GM12878 (cell line): Measurements from ENCODE around the genes MED19, OR9Q2, OR10W1 and ZFP91.

DNA sequence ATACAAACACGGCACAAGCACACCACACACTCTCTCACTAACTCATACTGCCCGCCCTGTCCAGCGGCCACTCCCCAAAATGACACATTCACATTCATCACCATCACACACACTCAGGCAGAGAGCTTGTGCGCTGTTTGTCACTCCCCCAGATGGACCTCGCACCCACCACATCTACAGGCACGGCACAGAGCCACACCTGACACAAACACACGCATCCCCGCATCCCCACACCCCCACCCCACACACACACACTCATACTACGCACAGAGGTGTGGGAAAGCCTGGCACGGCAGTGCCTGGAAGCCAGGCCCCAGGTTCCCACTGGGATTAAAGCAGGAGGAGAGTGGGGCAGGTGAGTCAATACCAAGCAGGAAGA, 20.9 kb downstream of the TNKS1BP1 start:
- RAMPAGE, long total RNA: no peak
- RRBS, 2 experiments: no CpG with 5 or more reads among the region's 10 CpGs
CAGE:
- cytosol, long polyA minus RNA: no peak
- cytosol, long polyA plus RNA: no peak
- long polyA plus RNA: no peak
- nucleolus, long total RNA: no peak
- nucleus, long polyA plus RNA: no peak
- nucleus, long total RNA: no peak

DNA sequence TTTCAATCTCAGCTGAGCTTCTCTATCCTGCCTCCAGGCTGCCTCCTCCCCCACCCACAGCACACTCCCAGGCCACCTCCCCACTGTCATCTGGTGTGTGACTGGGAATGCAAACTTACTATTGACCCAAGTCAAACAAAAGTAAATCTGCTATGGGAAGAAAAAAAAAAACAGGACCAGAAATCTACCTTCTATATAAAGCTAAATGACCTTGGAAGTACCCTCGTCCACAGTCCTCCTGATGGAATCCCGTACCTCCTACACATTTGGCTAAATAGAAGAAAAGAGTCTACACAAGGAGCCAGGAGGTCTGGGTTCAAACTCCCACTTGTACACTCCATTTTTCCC, 3.6 kb downstream of the TNKS1BP1 start:
- RAMPAGE, long total RNA: no peak
- RRBS, 2 experiments: no CpG with 5 or more reads among the region's 2 CpGs
CAGE:
- cytosol, long polyA minus RNA: no peak
- cytosol, long polyA plus RNA: no peak
- long polyA plus RNA: no peak
- nucleolus, long total RNA: no peak
- nucleus, long polyA plus RNA: no peak
- nucleus, long total RNA: no peak

DNA sequence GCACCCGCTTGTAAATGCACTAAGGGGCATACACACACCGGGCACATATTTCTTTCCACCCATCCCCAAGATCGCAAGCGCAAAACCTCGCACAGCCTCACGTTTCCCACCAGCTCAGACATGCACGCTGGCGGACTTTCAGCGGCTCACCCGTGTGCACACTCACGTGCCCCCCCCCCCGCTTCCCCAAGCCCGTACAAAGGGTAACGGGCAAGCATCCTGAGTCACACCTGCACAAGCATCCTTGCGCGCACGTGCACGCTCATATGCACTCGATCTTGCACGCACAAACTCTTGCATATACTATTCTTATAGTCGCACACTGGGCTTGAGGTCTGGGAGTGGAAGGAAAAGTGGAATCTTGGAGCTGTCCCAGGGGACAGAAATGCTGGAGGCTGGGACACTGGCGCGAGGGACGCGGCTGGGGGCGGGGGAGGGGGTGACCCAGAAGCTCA, 523 bp upstream of the RTN4RL2 start:
- RAMPAGE, long total RNA: no peak
- RRBS, 2 experiments: 0 to 3% methylated on average over 2 of the region's 26 CpGs
CAGE:
- cytosol, long polyA minus RNA: no peak
- cytosol, long polyA plus RNA: no peak
- long polyA plus RNA: no peak
- nucleolus, long total RNA: no peak
- nucleus, long polyA plus RNA: no peak
- nucleus, long total RNA: no peak

GRCh38 chr11:57476811-57477383, 16.6 kb downstream of the RTN4RL2 start:
- RAMPAGE, long total RNA: no peak
- RRBS, 2 experiments: 5 to 13% methylated on average over 4 to 8 of the region's 22 CpGs
CAGE:
- cytosol, long polyA minus RNA: no peak
- cytosol, long polyA plus RNA: no peak
- long polyA plus RNA: no peak
- nucleolus, long total RNA: no peak
- nucleus, long polyA plus RNA: no peak
- nucleus, long total RNA: no peak

DNA sequence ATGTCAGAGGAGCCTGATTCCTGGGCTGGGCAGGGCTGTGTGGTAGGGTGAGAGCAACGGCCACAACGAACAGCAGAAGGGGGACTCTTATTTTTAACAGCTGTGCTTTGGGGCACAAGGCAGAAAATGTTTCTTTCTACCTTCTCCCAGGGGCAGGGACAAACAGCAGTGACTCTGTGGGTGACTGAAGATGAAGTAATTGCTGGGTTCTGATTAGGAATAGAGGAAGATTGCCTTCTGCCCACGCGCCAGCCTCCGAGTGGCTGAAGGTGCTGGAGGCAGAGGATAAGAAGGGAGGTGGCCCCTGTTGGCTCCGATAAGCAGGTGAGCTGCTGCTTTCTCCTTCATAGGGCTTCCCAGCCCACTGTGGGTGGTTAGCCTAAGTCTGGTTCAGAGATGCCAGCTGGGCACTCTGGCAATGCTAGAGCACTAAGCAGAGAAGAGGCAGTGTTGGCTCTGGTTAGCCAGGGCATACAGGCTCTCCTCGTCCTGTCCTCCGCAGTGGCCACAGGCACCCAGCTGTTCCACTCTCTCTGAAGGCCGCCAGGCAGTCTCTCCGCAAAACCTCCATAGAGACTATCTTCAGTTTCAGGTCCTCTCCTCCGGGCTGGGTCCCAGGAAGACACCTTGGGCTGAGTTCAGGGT, 1.5 kb downstream of the YPEL4 start:
- RAMPAGE, long total RNA: no peak
- RRBS, 2 experiments: 7 to 20% methylated on average over 1 of the region's 11 CpGs
CAGE:
- cytosol, long polyA minus RNA: no peak
- cytosol, long polyA plus RNA: no peak
- long polyA plus RNA: no peak
- nucleolus, long total RNA: no peak
- nucleus, long polyA plus RNA: no peak
- nucleus, long total RNA: no peak

GRCh38 chr11:57658019-57658361, 428 bp downstream of the CLP1 start:
- RAMPAGE, long total RNA: no peak
- RRBS, 2 experiments: no CpG with 5 or more reads among the region's 8 CpGs
CAGE:
- cytosol, long polyA minus RNA: no peak
- cytosol, long polyA plus RNA: no peak
- long polyA plus RNA: no peak
- nucleolus, long total RNA: no peak
- nucleus, long polyA plus RNA: no peak
- nucleus, long total RNA: no peak

DNA sequence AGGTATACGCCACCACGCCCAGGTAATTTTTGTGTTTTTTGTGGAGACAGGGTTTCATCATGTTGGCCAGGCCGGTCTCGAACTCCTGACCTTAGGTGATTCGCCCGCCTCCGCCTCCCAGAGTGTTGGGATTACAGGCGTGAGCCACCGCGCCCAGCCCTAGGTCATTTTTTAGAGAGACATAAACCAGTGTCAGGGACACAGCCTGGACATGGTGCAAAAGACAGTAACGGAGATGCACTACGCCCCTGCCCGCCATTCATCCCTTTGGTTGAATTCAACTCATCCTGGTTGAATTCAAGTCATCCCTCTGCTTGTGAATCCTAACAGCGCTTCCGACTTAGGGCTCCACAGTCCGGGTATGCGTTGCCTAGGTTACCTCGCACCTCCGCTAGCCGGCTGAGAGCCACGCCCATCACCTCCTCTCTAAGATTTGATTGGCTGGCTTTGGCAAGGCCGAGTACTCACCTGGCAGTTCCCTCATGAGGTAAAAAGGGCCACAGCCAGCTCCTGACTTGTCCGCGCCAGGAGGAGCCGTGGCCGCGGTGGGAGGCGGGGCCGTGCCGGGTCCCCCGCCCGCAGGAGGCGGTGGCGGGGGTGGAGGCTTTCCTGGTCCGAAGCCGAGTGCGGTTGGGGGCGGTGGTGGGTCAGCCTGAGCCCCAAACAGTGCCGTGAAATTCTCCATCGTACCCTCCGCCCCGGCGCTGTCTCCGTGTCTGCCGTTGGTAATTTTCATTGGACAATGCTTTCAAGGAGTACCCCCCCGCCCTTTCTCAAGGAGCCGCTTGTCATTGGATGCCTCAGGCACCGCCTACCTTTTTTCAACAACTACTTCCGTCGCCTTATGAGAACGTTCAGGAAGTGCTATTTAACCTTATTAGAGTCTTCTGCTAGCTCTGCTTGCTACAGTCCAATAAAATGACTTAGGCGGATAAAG, at the start of gene MED19:
Gene MED19 (minus strand): TSS at position 721 of the 937 bp plus-strand sequence.
- RAMPAGE, long total RNA: no peak
- RRBS, 2 experiments: 0 to 7% methylated on average over 4 to 5 of the region's 52 CpGs
CAGE:
- cytosol, long polyA minus RNA: no peak
- cytosol, long polyA plus RNA: start-site peak on the minus strand centred at position 721 of the sequence, 14 bp wide, 160 and 54 reads in 2 replicates
- long polyA plus RNA: no peak
- nucleolus, long total RNA: no peak
- nucleus, long polyA plus RNA: no peak
- nucleus, long total RNA: no peak

- RAMPAGE, long total RNA: no peak
- RRBS, 2 experiments: no CpG with 5 or more reads among the region's 35 CpGs
CAGE:
- cytosol, long polyA minus RNA: no peak
- cytosol, long polyA plus RNA: no peak
- long polyA plus RNA: no peak
- nucleolus, long total RNA: no peak
- nucleus, long polyA plus RNA: no peak
- nucleus, long total RNA: no peak
Observed at GRCh38 chr11:57741782-57742448, 624 bp downstream of the SELENOH start.

DNA sequence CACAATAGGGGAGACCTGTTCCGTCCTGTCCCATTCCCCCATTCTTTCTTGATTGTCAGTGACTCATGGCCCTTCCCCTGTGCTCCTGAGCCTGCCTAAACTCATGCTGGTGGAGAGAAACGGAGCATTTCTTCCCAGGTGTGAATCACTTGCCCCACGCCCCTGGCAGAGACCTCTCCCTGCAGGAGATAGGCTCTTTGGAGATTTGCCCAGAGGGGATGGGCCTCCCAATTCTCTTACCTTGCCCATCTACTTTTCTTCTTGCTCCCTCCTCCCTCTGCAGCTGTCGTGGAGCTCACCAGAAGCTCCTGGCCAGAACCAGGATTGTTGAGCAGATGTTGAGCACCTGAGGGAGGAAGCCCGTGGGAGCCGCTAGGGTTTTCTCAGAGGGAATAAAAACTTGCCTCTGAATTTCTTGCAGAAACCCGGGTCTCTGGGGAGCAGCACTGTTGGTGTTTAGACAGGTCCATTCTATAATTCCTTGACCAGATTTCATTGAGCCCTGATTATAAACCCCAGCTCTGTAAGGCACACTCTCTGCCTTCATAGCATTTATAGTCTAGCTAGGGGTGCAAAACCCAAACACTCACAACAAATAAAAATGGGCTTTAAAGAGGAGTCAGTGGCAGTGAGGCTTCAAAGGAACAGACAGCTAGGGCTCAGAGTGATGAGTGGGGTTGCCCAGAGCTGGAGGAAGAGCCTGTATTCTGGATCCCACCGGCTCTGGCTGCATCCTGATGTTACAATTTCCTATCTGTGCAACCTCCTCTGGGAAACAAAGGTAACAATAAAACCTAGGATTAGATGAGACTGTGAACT, 121.7 kb upstream of the OR9Q1 start:
- RAMPAGE, long total RNA: no peak
- RRBS, 2 experiments: no CpG with 5 or more reads among the region's 8 CpGs
CAGE:
- cytosol, long polyA minus RNA: no peak
- cytosol, long polyA plus RNA: no peak
- long polyA plus RNA: no peak
- nucleolus, long total RNA: no peak
- nucleus, long polyA plus RNA: no peak
- nucleus, long total RNA: no peak

- RAMPAGE, long total RNA: no peak
- RRBS, 2 experiments: no CpG with 5 or more reads among the region's 11 CpGs
CAGE:
- cytosol, long polyA minus RNA: no peak
- cytosol, long polyA plus RNA: no peak
- long polyA plus RNA: no peak
- nucleolus, long total RNA: no peak
- nucleus, long polyA plus RNA: no peak
- nucleus, long total RNA: no peak
Observed at GRCh38 chr11:57903314-57904202, 120.1 kb upstream of the OR9Q1 start.

- RAMPAGE, long total RNA: no peak
- RRBS, 2 experiments: no CpG with 5 or more reads among the region's 6 CpGs
CAGE:
- cytosol, long polyA minus RNA: no peak
- cytosol, long polyA plus RNA: no peak
- long polyA plus RNA: no peak
- nucleolus, long total RNA: no peak
- nucleus, long polyA plus RNA: no peak
- nucleus, long total RNA: no peak
Observed at GRCh38 chr11:58004449-58005203, 19.1 kb upstream of the OR9Q1 start.

DNA sequence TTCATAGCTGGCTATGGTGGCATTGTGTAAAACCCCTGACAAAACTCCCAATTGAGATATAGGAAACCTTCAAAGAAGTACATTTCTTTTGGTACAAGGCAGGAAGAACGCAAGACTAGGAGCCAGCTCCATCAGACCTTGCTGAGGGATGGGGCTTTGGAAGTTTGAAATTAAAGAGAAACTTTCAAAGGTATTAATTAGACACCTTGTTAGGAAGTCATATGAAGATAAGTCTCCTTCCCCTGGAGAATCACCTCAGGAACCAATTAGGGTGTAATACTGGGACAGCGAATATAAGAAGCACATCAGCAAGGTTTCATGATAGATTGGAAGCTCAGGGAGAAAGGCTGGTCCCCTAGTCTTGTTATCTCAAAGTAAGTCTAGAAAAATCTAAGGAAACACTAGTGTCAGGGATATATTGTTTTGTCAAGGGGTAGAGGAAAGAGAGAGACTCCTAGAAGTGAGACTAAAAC, at the start of gene OR9Q2:
Gene OR9Q2 (plus strand): TSS at position 336 of the 473 bp plus-strand sequence.
- RAMPAGE, long total RNA: no peak
- RRBS, 2 experiments: no CpG with 5 or more reads among the region's 2 CpGs
CAGE:
- cytosol, long polyA minus RNA: no peak
- cytosol, long polyA plus RNA: no peak
- long polyA plus RNA: no peak
- nucleolus, long total RNA: no peak
- nucleus, long polyA plus RNA: no peak
- nucleus, long total RNA: no peak

GRCh38 chr11:58268016-58268664, at the start of gene OR10W1:
OR10W1 (minus strand) TSS chr11:58268260.
- RAMPAGE, long total RNA: no peak
- RRBS, 2 experiments: no CpG with 5 or more reads among the region's 3 CpGs
CAGE:
- cytosol, long polyA minus RNA: no peak
- cytosol, long polyA plus RNA: no peak
- long polyA plus RNA: no peak
- nucleolus, long total RNA: no peak
- nucleus, long polyA plus RNA: no peak
- nucleus, long total RNA: no peak

GRCh38 chr11:58579048-58579325, at the start of gene ZFP91:
ZFP91 (plus strand) TSS chr11:58579063.
- RAMPAGE, long total RNA: no peak
- RRBS, 2 experiments: 4 to 5% methylated on average over 1 of the region's 34 CpGs
CAGE:
- cytosol, long polyA minus RNA: start-site peak on the plus strand at chr11:58579116-58579125, 15 reads
- cytosol, long polyA plus RNA: no peak
- long polyA plus RNA: start-site peak on the plus strand at chr11:58579117-58579201, 60 and 103 reads in 2 replicates
- nucleolus, long total RNA: no peak
- nucleus, long polyA plus RNA: no peak
- nucleus, long total RNA: no peak

DNA sequence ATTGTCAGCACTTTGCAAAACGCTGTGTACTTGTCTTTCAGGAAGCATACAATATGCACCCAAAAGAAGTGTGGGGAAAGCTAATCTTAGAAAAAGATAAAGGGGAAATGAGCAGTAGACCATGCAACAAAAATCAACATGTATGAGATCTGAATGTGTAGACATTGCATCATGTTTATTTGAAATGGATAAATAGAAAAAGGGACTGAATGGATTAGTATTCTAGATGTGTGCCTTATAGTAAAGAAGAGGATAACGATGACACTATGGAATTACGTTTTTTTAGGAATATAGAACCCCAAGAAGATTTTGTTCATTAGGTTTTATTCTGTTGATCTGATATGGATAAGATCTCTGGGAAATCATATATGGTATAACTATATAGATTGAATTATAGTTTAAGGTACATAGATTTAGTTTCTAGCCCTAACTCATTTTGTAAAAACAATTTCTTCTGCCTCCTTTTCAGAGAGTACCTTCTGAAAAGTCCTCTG, 4.7 kb downstream of the CNTF start:
- RAMPAGE, long total RNA: no peak
- RRBS, 2 experiments: no CpG with 5 or more reads among the region's 3 CpGs
CAGE:
- cytosol, long polyA minus RNA: no peak
- cytosol, long polyA plus RNA: no peak
- long polyA plus RNA: no peak
- nucleolus, long total RNA: no peak
- nucleus, long polyA plus RNA: no peak
- nucleus, long total RNA: no peak

GRCh38 chr11:58770913-58771581, 39.3 kb upstream of the GLYAT start:
- RAMPAGE, long total RNA: no peak
- RRBS, 2 experiments: no CpG with 5 or more reads among the region's 9 CpGs
CAGE:
- cytosol, long polyA minus RNA: no peak
- cytosol, long polyA plus RNA: no peak
- long polyA plus RNA: no peak
- nucleolus, long total RNA: no peak
- nucleus, long polyA plus RNA: no peak
- nucleus, long total RNA: no peak

GRCh38 chr11:58771837-58772387, 40.2 kb upstream of the GLYAT start:
- RAMPAGE, long total RNA: no peak
CAGE:
- cytosol, long polyA minus RNA: no peak
- cytosol, long polyA plus RNA: no peak
- long polyA plus RNA: no peak
- nucleolus, long total RNA: no peak
- nucleus, long polyA plus RNA: no peak
- nucleus, long total RNA: no peak

DNA sequence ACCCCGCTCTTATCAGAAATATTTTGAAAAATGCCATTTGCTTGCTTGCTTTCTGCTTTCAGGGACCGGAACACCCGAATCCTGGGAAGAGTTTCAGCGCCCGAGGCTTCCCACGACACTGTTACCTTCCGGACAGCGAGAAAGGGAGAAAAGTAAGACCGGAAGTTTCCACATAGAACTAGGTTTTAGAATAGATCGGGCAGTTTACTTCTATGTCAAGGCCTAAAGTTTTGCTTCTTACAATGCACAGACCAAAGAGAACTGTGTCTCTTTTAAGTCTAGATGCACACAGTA, 13.2 kb downstream of the MPEG1 start:
- RAMPAGE, long total RNA: no peak
- RRBS, 2 experiments: 17 to 24% methylated on average over 6 of the region's 10 CpGs
CAGE:
- cytosol, long polyA minus RNA: no peak
- cytosol, long polyA plus RNA: no peak
- long polyA plus RNA: no peak
- nucleolus, long total RNA: start-site peak on the minus strand centred at position 227 of the sequence, 134 bp wide, 13 reads
- nucleus, long polyA plus RNA: no peak
- nucleus, long total RNA: no peak

- RAMPAGE, long total RNA: no peak
- RRBS, 2 experiments: no CpG with 5 or more reads among the region's 4 CpGs
CAGE:
- cytosol, long polyA minus RNA: no peak
- cytosol, long polyA plus RNA: no peak
- long polyA plus RNA: no peak
- nucleolus, long total RNA: no peak
- nucleus, long polyA plus RNA: no peak
- nucleus, long total RNA: no peak
Observed at GRCh38 chr11:59281218-59281748, 68.6 kb upstream of the MPEG1 start.

- RAMPAGE, long total RNA: no peak
- RRBS, 2 experiments: no CpG with 5 or more reads among the region's 52 CpGs
CAGE:
- cytosol, long polyA minus RNA: no peak
- cytosol, long polyA plus RNA: no peak
- long polyA plus RNA: no peak
- nucleolus, long total RNA: no peak
- nucleus, long polyA plus RNA: no peak
- nucleus, long total RNA: no peak
Observed at GRCh38 chr11:59560236-59561178, 49.2 kb downstream of the OR4D9 start.